Cerebral cortex (tissue), 2 donors: ENCODE results near the genes ANKRD30BL and RAB3GAP1.

DNA sequence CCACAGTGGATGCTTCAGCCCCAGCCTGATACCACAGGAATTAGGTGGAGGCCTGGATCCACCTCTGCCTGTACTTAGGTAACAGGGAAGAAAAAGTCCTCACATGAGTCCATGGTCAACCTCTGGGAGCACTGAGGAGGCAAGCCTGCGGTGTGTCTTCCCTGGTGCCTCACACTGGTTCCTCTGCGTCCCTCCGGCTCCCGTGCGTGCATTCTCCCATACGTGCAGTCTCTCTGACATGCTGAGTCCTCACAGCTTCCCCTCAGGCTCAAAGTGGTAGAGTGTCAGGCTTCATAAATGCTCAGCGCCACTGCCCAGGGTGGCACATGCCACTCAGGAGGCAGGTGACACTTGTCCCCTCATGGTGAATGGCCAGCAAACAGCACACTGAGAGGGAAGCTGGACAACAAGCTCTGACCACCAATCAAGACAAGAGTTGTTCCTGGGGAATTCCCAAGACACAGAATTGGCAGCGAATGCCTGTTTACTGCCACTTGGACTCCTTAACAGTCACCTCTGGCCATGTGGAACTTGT is 35.9 kb downstream of the AMER3 start:
- PRO-cap, 2 experiments = no peak in any of the 2 experiments

GRCh38 chr2:130898379-130899184 is 61.9 kb downstream of the ARHGEF4 start:
- PRO-cap, 2 experiments = no peak in any of the 2 experiments

DNA sequence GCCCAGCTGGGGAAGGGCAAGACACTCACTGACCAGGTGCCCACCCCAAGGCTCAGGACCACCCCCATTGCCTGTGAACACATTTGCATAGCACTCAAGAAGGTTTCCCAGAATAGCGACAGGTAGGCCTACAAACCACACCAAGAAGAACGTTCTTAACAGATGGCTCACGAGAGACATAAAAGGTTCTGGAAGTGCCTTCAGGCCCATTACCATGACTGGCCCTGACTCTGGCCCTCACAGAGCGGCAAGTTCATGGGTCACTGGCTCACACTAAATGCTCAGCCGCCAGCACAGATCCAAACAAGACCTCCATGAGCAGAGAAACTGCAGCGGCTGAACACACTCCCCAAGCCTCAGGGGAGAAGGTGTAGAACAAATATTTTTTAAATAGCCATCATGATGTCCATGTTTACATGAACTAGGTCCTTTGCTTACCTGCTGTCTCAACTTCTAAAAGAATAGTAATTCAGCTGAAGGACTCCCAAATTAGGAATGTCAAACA is 43.9 kb downstream of the FAM168B start:
- PRO-cap, 2 experiments = no peak in any of the 2 experiments

DNA sequence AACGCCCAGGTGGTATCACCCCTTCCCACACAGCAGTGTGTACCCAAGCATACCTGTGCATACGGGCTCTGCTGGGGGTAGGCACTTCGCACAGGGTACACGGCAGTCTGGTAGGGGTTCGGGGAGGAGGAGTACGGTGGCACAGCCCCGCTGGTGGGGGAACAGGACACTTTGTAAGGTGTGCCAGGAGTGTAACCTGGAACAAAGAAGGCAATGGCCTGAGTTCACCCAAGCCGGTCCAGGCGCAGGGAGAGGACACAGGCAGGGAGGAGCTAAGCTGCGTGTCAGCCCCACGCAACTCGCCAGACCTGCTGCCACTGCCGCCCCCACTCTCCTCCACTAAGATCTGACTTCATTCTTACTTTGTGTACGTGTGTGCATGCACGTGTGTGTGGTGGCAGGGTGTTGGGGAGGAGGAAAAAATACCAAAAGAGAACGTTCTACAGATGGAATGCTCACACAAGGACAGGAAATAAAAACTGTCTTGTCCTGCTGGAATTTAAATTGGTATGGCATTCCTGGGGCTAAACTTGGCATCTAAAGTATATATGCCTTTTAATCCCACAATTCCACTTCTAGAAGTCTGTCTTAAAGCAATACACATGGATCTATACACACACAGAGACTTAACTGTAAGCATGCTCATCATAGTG is 37.6 kb downstream of the FAM168B start:
- PRO-cap, 2 experiments = no peak in any of the 2 experiments

DNA sequence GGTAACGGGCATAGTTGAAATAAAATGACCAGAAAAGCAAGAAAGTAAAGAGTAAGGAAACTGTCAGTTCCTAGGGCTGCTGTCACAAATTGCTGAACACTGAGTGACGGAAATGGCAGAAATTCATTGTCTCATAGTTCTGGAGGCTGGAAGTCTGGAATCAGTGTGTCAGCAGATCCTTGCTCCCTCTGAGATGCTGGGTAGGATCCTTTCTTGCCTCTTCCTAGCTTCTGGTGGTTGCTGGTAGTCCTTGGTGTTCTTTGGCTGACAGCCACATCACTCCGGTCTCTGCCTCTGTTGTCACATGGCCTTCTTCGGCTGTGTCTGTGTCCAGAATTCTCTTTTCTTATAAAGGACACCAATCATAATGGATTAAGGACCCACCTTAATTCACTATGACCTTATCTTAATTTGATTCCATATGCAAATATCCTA is 21.9 kb downstream of the PLEKHB2 start:
- PRO-cap, 2 experiments = no peak in any of the 2 experiments

- PRO-cap, 2 experiments = no peak in any of the 2 experiments
Observed at GRCh38 chr2:131363228-131363659, 724 bp downstream of the RAB6D start.

- PRO-cap, 2 experiments = no peak in any of the 2 experiments
Observed at GRCh38 chr2:131528299-131528544, 534 bp downstream of the CCDC74A start.

DNA sequence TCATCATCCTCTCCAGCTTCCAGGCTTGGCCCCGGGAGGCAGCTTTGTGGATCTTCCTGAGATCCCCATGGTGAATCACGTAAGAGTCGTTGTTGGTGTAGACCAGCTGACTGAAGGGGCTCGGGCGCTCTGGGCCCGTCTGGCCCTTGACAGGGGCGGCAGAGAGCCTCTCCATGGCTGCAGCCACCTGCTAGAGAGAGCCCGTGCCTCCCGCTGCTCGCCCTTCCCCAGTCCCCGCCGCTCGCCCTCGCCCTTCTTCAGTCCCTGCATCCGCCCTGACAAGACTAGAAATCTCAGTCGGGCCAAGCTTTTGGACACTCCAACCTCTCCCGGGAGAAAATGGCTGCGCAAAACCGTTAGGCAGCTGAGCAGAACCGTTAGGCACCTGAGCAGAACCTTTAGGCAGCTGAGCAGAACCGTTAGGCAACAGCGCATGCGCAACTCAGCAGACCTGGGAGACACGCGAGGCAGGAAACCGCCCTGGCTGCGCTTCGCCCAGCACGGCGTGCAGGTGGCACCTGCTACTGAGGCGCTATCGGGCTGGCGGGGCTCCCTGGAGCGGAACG is at the start of gene ANKRD30BL:
TSS of gene ANKRD30BL (minus strand) at position 422 of the 566 bp plus-strand sequence.
- PRO-cap, 2 experiments = no peak in any of the 2 experiments

DNA sequence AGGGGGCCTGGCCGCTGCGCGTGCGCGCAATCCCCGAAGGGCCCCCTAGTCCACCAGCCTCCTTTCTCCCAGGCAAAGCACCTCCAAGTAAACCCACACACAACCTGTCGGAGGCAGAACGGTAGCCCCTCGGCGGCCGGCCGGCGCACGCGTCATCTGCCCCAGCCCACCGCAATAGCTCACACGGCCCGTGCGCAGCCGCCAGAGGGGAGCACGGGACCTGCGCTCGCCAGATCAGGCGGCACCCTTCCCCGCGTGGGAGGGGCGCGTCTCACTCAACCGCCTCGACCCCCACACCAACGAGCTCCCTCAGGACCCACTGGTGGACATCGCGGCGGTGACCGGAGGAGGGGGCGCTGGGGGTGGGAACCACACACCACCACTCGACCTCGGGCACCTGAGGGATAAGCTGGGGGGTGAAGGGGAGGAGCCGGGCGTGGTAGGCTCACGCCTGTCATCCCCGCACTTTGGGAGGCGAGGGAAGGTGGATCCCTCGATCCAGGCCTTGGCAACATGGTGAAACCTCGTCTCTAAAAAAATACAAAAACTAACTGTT is 96.1 kb upstream of the ANKRD30BL start:
- PRO-cap, 2 experiments = peak in 1 of 2 experiments; most common plus-strand start position 204 of the sequence (in 1); most common minus-strand start position 158 of the sequence (in 1)

DNA sequence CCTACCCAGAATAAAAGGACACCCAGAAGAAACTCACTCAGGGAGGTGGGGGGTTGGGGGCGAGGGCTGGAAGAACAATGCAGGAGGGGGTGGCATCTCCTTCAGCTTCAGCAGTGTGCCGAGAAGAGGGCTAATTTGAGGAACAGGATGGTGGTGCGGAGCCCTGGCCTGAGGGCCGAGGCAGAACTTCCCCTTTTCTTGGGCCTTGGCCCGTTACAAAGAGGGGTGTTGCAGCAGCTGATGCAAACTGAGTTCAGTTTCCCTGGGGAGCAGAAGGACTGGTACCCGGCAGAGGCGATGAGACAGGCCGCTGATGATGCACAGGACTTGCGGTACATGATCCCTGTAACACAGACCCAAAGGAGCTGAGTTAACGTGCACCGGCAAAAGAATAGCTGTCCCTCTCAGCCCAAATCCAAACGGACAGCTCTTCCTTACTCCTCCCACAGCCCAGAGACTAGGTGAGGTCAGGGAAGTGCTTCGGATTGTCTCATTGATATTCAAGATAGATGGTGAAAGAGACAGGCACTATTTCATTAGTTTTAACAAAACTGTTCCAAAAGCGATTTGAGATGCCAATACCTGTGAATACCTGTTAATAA is 24.0 kb downstream of the LYPD1 start:
- PRO-cap, 2 experiments = no peak in any of the 2 experiments

GRCh38 chr2:133470201-133470938 is 97.9 kb downstream of the NCKAP5 start:
- PRO-cap, 2 experiments = no peak in any of the 2 experiments

DNA sequence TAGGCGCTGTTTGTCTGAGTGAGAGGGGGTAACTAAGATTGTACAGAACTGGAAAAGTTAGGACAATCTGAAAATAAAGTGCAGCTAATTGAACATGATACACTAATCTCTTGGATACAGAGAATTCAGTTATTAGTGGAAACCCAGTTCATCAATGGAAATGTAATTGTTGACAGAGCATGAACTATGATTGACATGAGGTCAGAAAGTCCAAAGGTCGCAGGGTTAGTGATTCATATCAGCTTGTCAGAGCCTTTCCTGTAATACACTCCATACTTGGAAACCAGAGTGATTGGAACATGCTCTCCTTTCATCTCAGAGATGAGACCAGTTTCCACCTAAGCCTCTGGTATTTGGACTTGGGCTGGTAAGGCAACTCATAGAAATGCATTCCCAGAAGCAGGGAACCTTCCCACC is 8.4 kb upstream of the NCKAP5 start:
- PRO-cap, 2 experiments = no peak in any of the 2 experiments

DNA sequence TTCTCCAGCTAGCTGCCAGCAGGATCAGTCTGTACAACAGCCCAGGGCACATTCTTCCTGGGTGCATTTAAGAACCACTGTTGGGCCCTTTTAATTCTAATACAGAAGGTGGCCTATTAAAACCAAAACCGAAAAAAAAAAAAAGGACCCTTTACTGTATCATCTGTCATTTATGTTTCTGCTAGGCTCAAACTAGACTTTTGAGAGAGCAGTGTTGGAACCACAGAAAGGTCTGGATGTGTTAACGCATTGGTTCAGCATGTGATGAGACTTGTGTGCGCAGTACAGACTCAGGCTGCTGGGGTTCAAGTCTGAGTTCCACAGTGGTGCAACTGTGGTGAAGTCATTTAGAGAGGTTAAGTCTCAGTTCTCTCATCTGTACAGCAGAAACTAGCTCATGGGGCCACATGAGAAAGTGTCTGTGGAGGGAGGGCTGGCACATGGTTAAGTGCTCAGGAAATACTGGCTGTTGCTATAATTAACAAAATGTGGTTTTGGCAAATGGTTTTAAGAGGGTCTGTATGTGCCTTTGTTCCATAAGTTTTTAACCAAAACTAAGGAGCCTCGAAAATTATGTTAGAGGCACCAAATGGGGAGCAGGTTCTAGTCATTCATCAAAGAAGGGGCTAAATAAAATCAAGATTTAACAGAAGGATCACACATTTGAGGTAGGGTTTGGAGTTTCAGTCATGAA is 29.1 kb downstream of the MGAT5 start:
- PRO-cap, 2 experiments = no peak in any of the 2 experiments

- PRO-cap, 2 experiments = peak in 1 of 2 experiments; most common minus-strand start chr2:134313218 (in 1)
Observed at GRCh38 chr2:134313095-134313542, 59.2 kb downstream of the MGAT5 start.

DNA sequence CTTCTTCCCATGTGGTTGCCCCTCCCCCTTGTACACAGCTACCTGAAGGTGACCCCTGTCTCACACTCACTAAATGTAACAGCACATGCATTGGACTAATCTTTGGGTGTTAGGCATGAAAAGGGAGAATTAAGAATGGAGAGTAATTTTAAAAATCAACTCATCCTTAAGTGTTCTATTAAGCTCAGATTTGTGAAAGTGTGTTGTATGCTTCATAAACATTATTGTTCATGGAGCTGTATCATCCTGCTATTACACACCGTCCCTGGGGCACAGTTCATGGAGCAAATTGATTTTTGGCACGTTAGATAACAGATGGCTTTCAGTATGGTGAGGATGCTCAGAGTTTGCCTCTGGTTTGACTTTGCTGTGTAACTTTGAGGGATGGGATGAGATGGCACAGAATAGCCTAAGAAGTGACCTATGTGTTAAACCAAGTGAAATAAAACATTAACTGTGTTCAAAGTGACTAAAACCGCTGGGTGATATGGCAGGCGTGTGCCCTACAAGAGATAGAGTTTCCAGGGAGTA is 97.1 kb downstream of the MGAT5 start:
- PRO-cap, 2 experiments = no peak in any of the 2 experiments

DNA sequence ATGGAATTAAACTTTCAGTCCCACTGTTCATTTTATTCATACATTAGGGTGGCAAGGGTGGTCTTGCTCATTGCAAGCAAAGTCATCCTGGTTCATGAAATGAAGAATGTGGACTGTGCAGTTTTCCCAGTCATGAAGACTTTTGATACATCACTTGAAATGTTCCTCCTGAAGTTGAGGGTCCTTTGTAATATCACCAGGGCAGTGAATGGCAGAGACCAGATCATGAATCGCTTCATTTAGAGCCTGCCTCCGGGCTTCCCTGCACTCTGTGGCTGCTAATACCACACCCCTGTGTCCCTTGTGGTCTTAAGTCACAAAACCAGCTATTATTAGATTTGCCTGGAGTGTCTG is 147.8 kb downstream of the MGAT5 start:
- PRO-cap, 2 experiments = no peak in any of the 2 experiments

GRCh38 chr2:134839719-134840052 is 1.3 kb downstream of the ACMSD start:
- PRO-cap, 2 experiments = no peak in any of the 2 experiments

GRCh38 chr2:134961120-134961976 is 42.7 kb downstream of the CCNT2 start:
- PRO-cap, 2 experiments = no peak in any of the 2 experiments

GRCh38 chr2:135051941-135052436 is at the start of gene RAB3GAP1:
RAB3GAP1 (plus strand) TSS chr2:135052292.
- PRO-cap, 2 experiments = peak in 1 of 2 experiments; most common plus-strand start chr2:135052283 (in 1); most common minus-strand start chr2:135052191 (in 1)

DNA sequence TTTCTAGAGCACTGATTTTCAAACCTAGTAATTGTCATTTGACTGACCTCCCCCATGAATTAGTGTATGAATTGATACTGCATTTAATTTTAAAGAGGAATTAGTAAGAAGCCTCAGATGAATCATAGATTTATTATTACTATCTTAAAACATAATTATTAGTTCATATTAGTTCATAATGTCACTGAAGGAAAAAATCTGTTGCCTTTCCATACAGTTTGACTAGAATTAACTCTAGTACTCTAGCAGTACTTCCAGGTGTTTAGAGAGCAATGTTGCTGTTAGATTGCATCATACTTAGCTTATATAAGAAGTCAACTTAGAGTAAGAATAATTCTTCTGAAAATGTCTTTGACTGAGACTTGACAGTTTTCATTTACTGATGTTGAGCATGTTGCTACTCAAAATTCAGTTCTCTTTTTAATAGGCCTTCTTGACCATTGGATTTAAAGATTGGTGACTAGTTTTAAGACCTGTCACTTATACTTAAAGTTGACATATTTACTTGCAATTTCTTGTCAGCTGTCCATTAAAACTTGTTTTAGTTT is 4.7 kb downstream of the RAB3GAP1 start:
- PRO-cap, 2 experiments = no peak in any of the 2 experiments